RPMI7951 (cell line): ENCODE data around the gene SNAP29.

DNA sequence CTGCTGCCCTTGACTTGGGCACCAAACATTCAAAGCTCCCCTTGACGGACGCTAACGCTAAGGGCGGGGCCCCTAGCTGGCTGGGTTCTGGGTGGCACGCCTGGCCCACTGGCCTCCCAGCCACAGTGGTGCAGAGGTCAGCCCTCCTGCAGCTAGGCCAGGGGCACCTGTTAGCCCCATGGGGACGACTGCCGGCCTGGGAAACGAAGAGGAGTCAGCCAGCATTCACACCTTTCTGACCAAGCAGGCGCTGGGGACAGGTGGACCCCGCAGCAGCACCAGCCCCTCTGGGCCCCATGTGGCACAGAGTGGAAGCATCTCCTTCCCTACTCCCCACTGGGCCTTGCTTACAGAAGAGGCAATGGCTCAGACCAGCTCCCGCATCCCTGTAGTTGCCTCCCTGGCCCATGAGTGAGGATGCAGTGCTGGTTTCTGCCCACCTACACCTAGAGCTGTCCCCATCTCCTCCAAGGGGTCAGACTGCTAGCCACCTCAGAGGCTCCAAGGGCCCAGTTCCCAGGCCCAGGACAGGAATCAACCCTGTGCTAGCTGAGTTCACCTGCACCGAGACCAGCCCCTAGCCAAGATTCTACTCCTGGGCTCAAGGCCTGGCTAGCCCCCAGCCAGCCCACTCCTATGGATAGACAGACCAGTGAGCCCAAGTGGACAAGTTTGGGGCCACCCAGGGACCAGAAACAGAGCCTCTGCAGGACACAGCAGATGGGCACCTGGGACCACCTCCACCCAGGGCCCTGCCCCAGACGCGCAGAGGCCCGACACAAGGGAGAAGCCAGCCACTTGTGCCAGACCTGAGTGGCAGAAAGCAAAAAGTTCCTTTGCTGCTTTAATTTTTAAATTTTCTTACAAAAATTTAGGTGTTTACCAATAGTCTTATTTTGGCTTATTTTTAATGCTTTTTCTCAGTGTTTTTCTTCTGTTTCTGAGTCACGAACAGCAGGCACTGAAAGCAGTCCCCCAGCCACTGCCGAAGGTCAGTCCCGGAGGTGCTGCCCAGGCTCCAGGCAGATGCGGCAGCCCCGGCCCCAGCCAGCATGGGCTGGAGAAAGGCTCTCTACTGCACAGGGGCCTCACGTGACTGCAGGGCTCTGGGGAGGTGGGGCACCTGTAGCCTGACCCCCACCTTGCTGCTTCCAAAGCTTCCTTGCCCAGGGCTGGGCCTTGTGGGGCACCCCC lies 27.8 kb upstream of the TXNRD2 start:
- RAMPAGE, long total RNA: no peak

- RAMPAGE, long total RNA: no peak
Observed at GRCh38 chr22:19974571-19975111, 33.0 kb upstream of the TXNRD2 start.

- RAMPAGE, long total RNA: no peak
Observed at GRCh38 chr22:19986856-19987637, 29.6 kb downstream of the ARVCF start.

GRCh38 chr22:20022450-20022910 lies 1.6 kb downstream of the TANGO2 start:
- RAMPAGE, long total RNA: no peak

GRCh38 chr22:20023948-20024907 lies 3.3 kb downstream of the TANGO2 start:
- RAMPAGE, long total RNA: no peak

GRCh38 chr22:20113129-20113854 lies 2.6 kb upstream of the RANBP1 start:
- RAMPAGE, long total RNA: no peak

DNA sequence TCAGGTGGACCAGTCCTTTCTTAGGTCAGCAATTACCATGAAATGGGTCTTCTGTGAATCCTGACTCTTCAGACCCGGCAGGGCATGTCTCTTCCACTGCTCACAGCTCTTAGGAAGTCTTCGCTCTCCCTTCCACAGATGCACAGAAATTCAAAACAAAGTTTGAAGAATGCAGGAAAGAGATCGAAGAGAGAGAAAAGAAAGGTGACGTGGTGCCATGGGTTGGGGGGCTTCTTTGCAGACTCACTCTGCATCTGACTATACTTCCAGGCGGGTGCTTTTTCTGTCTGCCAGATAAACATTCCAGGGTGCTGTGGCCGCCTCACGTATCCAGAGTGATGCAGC lies 5.5 kb upstream of the ZDHHC8 start:
- RAMPAGE, long total RNA: no peak

GRCh38 chr22:20130817-20131423 lies 684 bp upstream of the ZDHHC8 start:
- RAMPAGE, long total RNA: no peak

DNA sequence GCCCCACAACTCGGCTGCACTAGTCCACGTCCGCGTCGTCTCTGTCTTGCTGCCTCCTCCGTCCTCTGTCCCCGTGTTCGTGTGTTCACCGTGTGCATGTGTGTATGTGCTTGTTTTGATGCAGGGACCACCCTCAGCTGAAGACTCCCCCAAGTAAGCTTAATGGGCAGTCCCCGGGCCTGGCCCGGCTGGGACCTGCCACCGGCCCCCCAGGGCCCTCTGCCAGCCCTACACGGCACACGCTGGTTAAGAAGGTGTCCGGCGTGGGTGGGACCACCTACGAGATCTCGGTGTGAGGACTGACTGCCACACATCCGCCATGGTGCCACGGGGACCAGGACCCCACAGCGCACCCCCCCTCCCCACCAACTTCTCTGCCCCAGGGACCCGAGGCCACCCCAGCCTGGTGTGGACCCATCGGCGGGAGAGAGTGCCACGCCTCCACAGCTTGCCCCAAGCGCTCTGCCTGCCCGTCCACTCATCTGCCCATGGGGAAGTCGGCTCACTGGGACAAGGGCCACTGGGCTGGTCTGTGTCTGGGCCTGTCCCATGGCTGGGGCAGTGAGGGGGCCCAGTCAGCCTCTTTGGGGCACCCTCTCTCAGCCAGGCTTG lies 5.6 kb downstream of the CCDC188 start:
- RAMPAGE, long total RNA: no peak

DNA sequence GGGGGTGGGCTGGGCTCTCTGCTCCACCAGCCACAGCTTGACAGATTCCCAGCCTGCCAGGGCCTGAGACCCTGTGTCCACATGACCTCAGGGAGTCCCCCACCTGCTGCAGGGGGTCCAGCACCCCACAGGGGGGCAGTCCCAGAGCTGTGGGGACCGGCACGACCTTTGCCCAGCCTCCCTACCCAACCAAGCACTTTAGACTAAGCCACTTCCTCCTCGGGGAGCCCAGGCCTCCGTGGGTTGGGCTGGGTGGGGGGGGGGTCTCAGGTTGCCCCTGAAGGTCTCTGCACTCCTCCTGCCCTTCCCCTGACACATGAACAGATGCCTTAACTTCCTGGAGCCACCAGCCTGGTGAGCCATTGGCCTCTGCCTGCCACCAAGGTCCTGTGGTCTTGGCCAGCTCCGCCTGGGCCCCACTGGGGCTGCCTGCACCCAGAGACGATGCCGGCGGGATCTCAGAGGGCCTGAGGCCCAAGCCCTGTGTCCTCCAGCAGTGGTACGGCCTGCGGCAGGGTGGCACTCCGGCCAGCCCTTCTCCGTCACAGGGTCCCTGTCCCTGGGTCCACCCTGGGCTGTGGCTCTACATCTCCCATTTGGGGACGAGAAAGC lies 3.4 kb downstream of the CCDC188 start:
- RAMPAGE, long total RNA: no peak

DNA sequence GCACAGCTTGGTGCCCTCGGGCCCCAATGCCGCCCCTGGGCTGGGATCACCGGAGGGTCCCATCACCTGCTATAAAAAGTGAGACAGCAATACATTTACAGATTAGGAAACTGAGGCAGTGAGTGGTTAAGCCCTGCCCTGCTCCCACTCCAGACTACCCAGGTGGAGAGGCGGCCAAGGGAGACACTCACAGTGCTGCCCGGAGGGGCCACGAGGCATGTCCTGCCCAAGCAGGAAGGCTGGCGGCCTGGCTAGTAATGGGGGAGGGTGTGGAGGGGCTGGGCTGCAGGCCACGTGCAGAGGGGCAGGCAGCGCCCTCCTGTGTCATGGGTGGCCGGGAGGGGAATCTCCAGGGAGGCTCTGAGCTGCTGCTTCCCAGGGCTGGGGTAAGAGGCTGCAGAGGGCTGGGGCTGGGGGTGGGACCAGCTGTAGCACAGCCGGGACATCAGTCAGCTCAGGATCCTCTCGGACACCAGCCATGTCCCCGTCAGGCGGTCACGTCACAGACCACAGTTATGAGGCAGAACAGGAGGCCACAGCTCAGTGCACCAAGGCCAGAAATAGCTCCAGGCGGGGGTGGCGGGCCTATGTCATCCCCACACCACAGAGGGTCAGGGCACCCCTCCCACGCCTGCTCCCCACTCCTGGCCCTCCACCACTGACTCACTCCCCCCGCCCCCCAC lies 21.2 kb downstream of the RTN4R start:
- RAMPAGE, long total RNA: no peak

DNA sequence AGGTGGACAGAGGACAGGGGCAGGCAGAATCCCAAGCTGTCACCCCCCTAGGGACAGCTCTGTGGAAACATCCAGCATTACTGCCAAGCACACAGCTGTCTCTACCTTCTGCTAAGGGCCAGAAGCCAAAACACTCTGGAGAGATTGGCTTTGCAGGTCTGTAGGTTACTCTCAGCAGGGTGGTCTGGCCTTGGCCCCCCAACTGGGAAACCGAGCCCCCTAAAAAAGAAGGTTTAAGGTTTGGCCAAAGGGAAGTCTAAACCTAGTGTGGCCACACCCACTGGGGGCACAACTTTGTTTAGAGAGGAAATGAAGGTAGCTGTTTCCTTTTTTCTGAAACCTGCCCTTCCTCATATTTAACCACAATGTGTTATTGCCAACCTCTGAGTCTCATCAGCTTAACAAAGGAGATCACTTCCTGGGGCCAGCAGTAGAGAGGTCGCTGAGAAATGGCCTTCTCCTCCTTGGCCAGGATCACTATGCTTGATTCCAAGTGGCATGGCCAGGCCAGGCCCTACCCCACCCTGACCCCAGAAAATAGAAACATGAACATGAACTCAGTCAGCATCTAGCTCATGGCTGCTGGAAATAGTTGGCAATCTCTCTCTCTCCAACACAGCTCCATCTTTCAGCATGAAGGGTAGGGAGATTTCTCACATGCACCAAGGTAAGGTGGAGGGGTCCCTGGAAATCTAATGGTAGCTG lies 25.9 kb upstream of the SCARF2 start:
- RAMPAGE, long total RNA: no peak

- RAMPAGE, long total RNA: no peak
Observed at GRCh38 chr22:20514311-20515585, 7.3 kb downstream of the MED15 start.

DNA sequence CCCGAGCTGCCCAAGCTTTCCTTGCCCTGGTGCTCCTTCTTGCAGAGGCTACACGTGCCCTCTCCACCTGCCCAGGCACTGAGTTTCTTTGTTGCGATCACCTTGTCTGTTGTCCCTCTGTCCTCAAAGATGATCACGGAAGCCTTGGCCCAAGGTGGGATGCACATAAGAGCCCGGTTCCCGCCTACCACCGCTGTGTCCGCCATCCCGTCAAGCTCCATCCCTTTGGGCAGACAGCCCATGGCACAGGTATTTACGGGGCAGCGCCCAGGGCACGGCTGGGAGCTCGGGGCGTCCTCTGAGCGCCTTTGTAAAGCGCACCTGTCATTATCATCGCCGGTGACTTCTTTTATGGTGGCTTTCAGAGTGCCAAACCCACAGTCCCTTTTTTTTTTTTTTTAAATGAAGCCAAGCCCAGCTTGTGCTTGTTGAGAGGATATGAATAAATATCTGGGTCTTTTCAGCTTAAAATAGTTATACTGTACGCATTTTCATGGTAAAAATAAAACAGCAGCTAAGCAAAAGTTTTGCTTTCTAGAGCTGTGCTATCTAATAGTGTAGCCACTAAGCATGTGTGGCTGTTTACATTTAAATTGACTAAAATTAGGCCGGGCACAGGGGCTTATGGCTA lies 67.7 kb downstream of the MED15 start:
- RAMPAGE, long total RNA: no peak

- RAMPAGE, long total RNA: no peak
Observed at GRCh38 chr22:20587953-20588535, 80.6 kb downstream of the MED15 start.

- RAMPAGE, long total RNA: no peak
Observed at GRCh38 chr22:20718548-20719165, 55.3 kb upstream of the SERPIND1 start.

GRCh38 chr22:20721254-20721992 lies 52.5 kb upstream of the SERPIND1 start:
- RAMPAGE, long total RNA: no peak

DNA sequence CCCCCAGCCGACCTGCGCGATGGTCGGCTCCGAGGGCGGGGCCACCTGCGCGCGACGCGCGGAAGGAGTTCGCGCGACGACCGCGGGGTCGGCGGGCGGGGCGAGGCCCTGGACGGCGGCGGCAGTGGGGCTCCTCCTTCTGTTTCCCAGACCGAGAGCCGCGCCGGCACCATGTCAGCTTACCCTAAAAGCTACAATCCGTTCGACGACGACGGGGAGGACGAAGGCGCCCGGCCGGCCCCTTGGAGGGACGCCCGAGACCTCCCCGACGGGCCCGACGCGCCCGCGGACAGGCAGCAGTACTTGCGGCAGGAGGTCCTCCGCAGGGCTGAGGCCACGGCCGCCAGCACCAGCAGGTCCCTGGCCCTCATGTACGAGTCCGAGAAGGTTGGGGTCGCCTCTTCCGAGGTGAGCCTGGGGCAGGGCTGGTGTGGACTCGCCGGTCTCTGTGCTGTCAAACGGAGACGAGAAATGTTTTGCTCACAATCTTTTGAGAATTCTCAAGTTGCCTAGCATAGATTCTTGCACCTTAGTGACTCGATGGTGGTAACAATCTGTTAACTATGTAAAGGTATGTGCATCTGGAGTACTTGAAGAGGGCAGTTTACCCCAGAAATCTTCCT lies at the start of gene SNAP29:
SNAP29 (plus strand) TSS at position 68 of the 623 bp plus-strand sequence.
- RAMPAGE, long total RNA: start-site peak on the plus strand centred at position 111 of the sequence, 64 bp wide, 102 and 77 reads in 2 replicates

- RAMPAGE, long total RNA: no peak
Observed at GRCh38 chr22:20865384-20866855, 7.1 kb downstream of the SNAP29 start.

DNA sequence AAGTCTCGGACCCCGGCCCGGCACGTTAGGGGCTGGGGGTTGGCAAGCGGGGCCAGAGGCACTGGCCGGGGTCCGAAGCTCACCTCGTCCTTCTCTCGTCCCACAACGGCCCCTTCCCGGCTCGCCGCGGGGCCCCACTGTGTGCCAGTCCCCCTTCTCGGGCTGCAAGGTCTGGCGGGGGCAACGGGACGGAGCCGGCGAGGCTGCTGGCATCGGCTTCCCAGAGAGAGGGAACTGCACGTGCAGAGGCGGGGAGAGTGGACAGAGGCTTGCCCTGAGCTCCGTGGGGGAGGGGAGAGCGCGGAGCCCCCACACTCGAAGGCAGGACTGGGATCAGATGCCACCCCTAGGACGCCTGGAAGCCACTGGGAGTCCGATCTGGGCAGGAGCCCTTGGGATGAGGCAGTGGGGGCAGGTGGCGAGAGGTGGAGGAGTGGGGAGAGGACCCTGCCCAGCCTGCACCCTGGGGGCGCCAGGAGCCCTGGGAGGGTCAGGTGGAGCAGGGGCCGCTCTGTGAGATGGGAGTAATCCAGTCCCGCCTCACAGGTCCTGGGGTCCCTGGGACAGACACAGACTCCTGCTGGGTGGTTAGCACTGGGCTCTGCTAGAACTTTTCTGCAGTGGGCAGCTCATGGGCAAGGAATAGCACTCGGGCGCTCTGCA lies 1.6 kb upstream of the AIFM3 start:
- RAMPAGE, long total RNA: no peak